ENCODE measurements around the gene LRG1.

GRCh38 chr19:4445780-4447086 is 11.4 kb downstream of the UBXN6 start:
- PRO-cap: no peak

- PRO-cap: no peak
Measured at GRCh38 chr19:4449026-4449918, 8.3 kb downstream of the UBXN6 start.

DNA sequence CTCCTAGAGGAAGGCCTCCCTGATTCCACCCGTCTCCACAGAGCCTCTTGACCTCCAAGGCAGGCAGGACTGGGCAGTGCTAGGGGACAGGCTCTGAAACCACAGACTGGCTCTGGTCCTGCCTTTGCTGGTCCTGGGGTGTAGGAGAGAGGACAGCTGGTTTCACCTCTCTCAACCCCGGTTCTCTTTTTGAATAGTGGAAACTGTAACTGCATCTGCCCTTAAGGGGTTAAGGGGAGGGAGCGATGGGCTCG is 4.7 kb downstream of the UBXN6 start:
- PRO-cap: no peak

DNA sequence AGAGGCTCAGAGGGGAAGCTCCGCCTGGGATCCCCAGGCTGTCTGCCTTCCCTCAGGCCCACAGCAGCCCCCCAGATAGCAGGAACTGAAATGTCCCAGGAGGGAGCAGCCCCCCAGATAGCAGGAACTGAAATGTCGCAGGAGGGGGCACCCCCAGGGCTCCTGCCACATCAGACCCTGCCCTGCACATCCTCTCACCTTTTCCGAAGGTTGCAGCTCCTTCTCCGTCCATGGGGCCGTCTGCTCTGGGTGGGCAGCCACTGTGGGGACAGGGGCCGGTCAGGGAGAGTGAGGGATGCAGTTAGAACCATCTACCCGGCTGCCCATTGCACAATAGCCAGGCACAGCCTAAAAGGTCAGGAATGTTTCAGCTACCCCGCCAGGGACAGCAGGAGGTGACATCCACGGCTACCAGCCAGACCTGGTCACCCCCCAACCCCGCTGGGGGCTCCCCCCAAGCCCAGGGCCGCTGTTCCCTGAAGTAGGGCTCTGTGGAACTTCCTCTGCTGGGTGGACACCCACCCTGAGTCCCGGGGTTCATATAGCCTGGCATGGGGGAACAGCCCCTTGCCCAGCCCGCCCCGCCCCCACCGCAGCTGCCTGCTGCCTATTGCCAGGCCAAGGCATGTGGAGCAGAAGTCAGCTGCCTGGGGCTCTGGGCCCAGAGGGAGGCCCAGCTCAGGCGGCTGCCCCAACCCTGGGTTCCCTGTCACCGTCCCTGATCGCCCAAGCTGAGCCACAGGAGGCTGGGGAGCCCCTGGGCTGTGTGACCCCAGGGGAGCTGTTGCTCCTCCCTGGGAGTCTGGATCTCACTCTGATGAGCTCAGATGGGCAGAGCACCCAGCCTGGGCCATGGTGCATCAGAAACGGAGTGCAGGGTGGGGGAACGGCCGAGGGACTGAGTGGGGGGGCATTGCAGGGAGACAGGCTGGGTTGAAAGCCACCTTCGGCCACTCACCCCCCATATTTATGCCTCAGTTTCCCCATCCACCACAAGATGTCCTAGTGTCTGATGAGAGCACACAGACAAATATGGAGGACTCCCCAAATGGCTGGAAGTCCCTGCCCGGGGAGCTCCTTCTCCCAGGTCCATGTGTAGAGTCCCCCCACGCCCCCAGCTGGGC is 1.5 kb downstream of the PLIN4 start:
- PRO-cap: no peak

- PRO-cap: bidirectional peak, plus-strand start at chr19:4540213, minus-strand start at chr19:4540036
Measured at GRCh38 chr19:4539581-4540631, at the start of gene LRG1. TSS of gene LRG1 (minus strand) at chr19:4540036.

GRCh38 chr19:4557802-4558224 is 1.7 kb downstream of the SEMA6B start:
- PRO-cap: no peak

- PRO-cap: no peak
Measured at GRCh38 chr19:4693565-4693937, 23.4 kb upstream of the MYDGF start.

GRCh38 chr19:4705232-4706303 is 18.1 kb downstream of the DPP9 start:
- PRO-cap: no peak

DNA sequence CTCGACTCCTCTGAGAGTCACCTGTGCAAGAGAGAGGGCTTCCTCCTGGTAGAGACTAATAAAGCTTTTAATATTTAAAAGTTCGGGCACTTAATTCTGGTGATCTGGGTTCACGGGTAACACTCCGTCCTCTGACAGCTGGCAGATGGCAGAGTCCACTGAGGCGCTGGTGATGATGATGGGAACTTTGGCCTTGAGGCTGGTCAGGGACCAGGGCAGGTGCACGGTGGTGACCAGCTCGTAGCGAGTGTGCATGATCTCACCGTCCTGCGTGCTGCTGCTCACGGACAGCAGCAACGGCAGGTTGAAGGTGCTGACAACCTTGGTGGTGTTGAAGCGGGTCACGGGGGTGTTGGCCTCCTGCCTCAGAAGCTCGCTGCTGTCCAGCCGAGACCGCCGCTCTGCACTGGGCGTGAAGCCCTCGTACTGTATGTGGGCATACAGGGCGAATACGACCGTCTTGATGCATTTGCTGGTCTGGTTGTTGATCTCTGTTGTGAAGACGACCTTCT is 11.7 kb downstream of the ARRDC5 start:
- PRO-cap: no peak

DNA sequence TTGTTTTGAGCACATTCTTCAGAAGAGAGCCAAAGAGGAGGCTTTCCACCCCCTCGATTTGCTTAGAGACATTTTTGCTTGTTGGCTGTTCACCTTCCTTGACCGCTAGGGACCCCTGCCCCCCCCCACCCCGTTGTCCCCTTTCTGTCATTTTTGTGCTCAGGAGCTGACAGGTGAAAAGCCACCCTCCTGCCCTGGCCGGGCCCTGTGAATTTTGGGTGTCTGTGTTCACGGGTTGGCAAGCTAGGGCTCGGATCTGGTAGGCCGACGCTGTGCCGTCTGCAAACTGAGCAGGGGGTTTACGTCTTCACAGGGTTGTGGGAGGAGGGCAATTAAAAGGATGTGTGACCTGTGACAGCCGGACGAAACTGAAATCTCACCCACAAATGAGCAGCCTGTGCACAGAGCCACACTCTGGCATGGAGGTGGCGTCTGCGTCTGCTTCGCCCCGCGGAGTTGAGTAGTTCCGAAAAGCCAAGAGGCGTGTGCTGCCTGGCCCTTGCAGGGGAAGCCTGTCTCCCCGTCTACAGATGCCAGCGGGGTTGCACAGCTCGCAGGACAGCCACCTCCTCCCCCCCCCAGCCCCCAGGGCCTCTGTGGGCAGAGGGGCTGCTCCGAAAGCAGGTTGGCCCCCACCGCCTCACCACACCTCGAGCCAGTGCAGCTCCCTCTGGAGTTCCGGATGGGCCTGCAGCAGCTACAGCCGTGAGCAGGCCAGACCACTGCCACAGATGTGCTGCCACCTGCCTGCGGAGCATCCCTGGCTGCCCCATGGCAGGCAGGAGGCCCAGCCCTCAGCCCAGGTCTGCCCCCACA is 117.4 kb downstream of the KDM4B start:
- PRO-cap: no peak

- PRO-cap: no peak
Measured at GRCh38 chr19:5111396-5111975, 142.6 kb downstream of the KDM4B start.

GRCh38 chr19:5205644-5206701 is 134.6 kb downstream of the PTPRS start:
- PRO-cap: no peak

- PRO-cap: no peak
Measured at GRCh38 chr19:5207895-5208509, 132.6 kb downstream of the PTPRS start.

DNA sequence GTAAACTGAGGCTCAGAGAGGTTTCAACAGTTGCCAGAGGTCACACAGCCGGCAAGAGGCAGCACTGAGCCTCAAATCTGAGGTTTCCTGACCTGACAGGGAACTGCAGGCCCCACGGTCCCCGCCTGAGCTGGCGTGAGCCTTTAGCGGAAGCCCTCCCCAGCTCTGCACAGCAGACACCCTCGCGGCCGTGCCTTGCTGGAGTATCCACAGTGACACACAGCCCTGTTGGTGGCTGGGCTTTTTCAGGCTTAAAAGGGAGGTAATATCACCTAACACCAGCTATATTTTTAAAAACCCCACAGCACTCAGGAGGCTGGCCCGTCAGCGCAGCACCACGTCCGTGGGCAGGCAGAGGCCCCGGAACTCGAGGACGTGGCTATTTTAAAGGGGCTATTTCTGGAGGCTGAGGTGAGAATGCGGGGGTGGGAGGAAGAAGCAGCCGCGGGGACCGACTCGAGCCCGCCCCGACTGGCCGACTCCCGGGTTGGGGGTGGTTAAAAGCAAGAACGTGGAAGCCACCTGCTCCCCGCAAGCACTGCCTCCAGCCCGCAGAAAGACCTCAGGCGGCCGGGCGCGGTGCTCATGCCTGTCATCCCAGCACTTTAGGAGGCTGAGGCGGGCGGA is 18.5 kb downstream of the PTPRS start:
- PRO-cap: no peak

GRCh38 chr19:5624767-5625496 is 2.0 kb downstream of the SAFB start:
- PRO-cap: no peak

DNA sequence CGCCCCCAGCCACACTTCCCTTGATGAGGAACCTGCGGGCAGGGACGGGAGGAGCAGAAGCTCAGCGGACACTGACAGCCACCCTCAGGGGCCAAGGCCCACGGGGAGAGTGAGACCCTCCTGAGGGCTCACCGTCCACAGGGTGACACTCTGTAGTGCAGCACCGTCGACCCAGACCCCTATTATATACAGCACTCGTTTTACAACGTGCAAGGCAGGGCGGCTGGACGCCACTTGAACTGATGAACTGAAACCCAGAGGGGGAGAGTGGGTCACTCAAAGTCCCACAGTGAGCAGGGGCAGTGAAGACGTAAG is 627 bp downstream of the MICOS13 start:
- PRO-cap: no peak

- PRO-cap: no peak
Measured at GRCh38 chr19:5697058-5697813, 7.1 kb downstream of the RPL36 start.

GRCh38 chr19:5783166-5783855 is 1.2 kb downstream of the PRR22 start:
- PRO-cap: no peak

DNA sequence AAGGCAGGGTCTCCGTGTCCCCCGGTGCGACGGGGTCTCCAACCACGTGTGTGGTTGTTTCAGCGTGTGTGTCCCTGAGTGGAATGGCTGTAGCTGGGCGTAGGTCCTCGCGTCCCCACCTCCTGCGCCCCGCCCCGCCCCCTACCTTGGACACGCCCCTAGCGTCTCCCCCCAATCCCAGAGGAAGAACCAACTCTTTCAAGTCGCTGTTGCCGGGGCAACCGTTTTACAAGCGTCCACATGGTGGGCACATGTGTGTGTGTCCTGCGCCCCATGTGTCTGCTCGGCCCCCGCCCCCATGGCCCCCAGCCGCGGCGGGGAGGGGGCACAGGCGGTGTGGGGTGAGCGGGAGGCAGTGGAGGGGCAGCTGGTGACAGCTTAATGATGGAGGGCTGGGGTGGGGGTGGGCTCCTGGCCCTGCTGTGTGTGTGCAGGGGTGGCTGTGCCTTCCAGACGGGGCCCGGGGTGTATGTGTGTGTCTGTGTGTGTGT is 2.6 kb upstream of the NRTN start:
- PRO-cap: no peak

DNA sequence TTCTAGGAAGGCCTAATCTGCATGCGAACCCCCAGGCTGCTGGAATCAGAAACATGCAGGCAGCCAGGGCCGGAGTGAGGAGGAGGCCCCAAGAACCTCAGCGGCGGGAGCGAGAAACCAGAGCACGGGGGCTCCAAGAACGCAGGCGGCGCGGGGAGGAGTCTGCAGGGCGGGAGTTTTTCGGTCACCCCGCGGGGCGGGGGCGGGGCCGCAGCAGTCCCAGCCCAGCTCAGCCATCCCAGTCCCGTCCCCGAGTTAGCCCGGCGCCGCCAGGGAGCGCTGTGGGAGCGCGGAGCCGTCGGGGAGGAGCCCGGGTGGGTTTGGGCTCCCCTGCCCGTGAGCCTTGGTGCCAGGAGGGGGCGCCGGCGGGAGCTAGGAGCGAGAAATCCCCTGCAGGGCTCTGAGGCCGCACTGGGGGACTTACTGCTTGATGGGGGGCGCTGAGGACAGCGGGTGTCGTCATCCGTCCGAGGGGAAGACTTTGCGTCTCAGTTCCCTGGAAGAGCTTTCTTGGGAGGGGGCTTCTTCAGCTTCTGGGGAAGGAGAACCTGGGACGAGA is 911 bp upstream of the NRTN start:
- PRO-cap: no peak